Astrocyte (in vitro differentiated cells and primary cell): Measurements from ENCODE around the gene SPP2.

GRCh38 chr2:233399383-233400014 is 45.2 kb downstream of the DGKD start:
- PRO-cap: no peak
- RRBS, 2 experiments: no CpG with 5 or more reads among the region's 6 CpGs

DNA sequence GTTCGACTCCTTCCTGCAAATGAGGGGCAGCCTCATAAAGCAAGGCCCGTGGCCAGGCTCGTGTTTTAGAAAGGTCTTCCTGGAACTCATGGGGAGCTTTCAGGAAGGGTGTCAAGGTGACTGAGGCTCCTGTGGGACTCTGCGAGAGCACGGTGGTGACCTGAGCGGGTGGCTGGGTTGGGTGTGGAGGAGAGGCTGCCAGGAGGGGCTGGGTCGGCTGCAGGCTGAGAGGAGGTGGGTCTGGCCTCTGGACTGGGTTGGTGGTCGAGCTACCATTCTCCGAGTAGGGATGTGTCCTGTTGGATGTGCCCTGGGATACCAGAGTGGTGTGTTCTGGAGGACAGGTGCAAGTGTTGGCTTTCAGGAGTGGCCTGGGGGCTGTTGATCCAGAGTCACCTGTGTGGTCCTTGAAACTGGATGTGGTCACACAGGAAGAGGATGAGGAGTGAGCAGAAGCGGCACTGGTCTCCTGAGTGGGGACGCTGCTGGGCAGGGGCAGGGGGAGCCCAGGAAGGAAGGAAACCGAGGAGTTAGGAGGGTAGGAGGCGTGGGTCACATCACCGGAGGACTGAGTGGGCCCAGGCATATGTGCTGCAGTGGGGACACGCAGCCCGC is 86.5 kb downstream of the DGKD start:
- PRO-cap: no peak
- RRBS, 2 experiments: no CpG with 5 or more reads among the region's 16 CpGs

DNA sequence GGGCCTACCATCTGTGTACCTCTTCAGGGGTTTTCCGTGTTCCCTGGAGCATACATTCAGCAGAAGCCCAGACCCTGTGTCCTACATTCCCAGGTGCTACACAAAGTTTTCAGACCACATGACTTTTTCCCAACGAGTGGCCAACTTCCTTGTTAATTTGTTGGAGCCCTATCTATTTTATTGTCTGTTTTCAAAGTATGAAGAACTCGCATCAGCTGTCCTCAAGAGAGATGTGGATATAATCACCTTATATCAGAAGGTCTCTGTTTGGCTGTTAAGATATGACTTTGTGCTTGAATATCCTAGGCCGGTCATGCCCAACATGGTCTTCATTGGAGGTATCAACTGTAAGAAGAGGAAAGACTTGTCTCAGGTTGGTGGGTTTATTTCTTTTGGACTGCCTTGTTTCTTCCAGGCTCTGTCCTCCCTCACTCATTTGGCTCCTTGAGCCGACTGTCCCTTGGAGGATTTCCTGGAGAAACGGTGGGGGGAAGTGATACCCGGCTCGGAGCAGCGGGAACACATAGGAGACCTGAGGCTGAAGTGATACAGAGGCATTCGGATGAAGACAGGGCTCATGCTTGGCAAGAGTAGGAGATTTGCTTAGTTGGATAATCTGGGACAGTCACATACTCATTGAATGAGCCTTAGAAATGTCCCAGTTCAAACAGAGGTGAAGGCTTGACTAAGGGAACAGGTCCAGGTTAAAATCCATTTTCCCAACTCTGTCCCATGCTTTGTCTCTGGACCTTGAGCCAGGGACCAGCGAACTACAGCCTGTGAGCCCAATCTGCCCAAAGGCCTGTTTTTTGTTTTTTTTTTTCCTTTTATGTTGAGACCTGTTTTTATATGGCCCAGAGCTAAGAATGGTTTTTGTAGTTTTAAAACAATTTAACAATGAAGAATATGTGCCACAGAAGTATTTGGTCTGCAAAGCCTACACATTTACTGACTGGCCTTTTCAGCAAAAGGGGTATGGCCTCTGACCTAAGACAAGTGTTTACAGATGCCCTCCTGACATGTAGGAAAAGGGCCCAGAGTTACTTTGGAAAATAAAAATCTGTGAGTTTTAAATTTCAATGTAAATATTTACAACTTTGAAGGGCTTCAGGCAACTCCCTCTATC is 1.2 kb downstream of the UGT1A6 start:
- PRO-cap: no peak
- RRBS, 2 experiments: no CpG with 5 or more reads among the region's 11 CpGs

DNA sequence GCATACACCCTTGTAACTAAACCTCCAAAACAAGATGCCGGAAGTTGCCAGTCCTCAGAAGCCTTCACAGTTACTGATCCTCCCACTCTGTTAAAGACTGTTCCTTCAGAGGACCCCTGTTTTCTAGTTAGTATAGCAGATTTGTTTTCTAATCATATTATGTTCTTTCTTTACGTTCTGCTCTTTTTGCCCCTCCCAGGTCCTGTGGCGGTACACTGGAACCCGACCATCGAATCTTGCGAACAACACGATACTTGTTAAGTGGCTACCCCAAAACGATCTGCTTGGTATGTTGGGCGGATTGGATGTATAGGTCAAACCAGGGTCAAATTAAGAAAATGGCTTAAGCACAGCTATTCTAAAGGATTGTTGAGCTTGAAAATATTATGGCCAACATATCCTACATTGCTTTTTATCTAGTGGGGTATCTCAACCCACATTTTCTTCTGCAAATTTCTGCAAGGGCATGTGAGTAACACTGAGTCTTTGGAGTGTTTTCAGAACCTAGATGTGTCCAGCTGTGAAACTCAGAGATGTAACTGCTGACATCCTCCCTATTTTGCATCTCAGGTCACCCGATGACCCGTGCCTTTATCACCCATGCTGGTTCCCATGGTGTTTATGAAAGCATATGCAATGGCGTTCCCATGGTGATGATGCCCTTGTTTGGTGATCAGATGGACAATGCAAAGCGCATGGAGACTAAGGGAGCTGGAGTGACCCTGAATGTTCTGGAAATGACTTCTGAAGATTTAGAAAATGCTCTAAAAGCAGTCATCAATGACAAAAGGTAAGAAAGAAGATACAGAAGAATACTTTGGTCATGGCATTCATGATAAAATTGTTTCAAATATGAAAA is 7.8 kb downstream of the UGT1A1 start:
- PRO-cap: no peak
- RRBS, 2 experiments: no CpG with 5 or more reads among the region's 13 CpGs

GRCh38 chr2:233976684-233977487 is 59.7 kb downstream of the TRPM8 start:
- PRO-cap: no peak
- RRBS, 2 experiments: no CpG with 5 or more reads among the region's 13 CpGs

- PRO-cap: no peak
- RRBS, 2 experiments: no CpG with 5 or more reads among the region's 4 CpGs
Observed at GRCh38 chr2:234050312-234050943, at the start of gene SPP2. Gene SPP2 (plus strand): TSS chr2:234050702.

DNA sequence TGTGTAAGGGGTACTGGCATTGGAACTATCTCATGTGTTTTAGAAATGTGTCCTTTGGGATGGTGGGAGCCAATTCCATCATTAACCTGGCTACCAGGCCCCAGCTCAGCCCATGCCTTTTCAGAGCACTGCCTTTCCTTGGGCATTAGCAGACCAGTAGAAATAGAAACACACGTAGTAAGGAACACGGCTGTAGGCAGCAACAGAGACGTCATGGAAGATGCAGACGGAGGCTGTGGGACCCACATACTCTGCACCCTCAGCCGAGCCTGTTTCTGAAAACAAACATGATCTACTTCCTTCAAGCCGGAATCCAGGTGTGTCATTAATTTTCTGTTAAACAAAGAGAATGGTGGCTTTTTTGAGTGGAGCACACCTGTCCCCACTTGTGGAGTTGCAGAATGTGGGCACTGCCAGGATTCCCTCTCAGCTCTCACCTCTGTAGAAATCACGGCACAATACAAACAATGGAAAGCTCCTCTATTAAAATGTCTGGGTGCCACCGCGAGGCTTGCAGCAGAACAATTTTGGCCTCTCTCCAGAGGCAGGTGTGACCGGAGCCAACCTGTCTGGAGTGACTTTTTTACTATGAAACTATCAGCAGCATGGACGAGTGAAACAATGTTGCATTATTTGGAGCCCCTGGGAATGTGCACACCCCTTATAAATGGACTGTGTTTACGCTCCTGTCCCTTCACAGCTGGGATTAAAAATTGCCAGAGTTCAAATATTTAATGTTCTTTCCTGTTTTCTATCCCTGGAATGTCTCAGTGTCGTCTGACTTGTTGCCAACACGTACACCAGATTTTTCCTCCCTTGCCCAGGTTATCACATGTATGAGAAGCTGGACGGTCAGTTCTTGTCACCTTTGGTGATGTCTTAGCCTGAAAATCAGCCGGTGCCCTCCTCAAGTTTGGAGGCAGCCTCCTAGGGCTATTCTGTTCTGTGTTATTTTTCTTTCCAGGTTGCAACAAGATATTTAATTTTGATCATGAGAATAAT is 31.7 kb downstream of the SPP2 start:
- PRO-cap: no peak
- RRBS, 2 experiments: no CpG with 5 or more reads among the region's 16 CpGs

DNA sequence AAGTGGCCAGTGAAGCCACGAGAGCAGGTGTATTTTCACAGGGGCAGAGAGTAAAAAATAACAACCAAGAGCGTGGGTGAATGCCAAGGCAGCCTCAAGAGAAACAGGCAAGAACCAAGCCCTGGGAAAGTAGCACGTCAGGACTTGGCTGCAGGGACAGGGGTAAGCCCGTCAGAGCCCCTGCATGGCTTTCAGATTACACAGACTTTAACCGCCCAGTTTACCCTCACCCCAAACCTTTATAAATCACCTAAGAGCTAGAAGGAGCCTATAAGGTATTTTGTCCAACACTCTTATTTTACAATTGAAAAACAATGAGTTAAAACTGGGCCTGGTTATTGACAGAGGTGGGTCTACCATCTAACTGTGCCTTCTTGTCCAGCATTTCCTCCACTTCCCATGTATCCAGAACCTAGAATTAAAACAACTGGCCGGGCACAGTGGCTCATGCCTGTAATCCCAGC is 43.6 kb downstream of the ARL4C start:
- PRO-cap: no peak
- RRBS, 2 experiments: no CpG with 5 or more reads among the region's 6 CpGs

- PRO-cap: no peak
- RRBS, 2 experiments: no CpG with 5 or more reads among the region's 21 CpGs
Observed at GRCh38 chr2:234463908-234464630, 32.8 kb downstream of the ARL4C start.

- PRO-cap: no peak
- RRBS, 2 experiments: 6 to 51% methylated on average over 3 of the region's 6 CpGs
Observed at GRCh38 chr2:234864378-234864886, 87.4 kb upstream of the SH3BP4 start.

GRCh38 chr2:234932508-234933132 is 19.2 kb upstream of the SH3BP4 start:
- PRO-cap: no peak
- RRBS, 2 experiments: no CpG with 5 or more reads among the region's 15 CpGs

DNA sequence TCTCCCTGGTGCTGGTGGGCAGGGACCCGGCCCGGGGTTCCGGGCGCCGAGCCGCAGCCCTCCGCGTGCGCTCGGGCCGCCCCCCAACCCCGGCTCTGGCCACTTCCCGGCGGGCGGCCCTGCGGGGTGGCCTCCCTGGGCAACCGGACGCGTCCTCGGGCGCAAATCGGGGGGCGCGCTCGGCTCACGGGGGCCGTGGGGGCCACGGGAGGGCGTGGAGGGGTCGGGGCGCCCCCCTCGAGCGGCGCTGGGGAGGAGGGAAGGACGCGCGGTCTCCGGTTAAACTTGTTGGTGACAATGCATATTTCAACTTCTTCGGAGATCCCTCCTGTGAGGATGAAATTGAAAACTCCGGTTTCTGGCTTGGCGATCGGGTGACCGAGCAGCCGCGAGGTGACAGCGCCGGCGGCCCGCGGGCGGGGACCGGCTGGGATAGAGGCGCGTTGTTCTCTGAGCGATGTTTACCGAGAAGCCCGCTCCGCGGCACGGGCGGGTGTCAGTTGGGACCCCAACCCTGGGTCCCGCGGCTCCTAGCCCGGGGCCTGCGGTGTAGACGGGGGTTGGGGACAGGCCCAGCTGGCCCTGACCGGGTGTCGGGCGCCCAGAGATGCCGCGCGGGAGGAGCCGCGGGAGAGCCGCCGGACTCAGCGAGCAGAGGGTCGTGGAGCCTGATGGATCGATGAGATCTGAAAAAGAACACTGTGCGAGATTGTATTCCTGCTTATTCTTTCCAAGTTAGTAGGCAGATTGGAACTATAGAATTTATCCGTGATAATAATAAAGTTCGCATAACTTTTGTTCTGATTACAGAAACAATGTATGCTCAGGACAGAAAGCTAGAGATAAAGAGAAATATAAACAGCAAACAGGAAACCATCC is 816 bp downstream of the SH3BP4 start:
- PRO-cap: bidirectional peak, plus-strand start at position 311 of the sequence, minus-strand start at position 97 of the sequence
- RRBS, 2 experiments: 2% methylated on average over 37 to 43 of the region's 82 CpGs

GRCh38 chr2:234954226-234954428 is 2.3 kb downstream of the SH3BP4 start:
- PRO-cap: no peak
- RRBS, 2 experiments: no CpG with 5 or more reads among the region's 3 CpGs

DNA sequence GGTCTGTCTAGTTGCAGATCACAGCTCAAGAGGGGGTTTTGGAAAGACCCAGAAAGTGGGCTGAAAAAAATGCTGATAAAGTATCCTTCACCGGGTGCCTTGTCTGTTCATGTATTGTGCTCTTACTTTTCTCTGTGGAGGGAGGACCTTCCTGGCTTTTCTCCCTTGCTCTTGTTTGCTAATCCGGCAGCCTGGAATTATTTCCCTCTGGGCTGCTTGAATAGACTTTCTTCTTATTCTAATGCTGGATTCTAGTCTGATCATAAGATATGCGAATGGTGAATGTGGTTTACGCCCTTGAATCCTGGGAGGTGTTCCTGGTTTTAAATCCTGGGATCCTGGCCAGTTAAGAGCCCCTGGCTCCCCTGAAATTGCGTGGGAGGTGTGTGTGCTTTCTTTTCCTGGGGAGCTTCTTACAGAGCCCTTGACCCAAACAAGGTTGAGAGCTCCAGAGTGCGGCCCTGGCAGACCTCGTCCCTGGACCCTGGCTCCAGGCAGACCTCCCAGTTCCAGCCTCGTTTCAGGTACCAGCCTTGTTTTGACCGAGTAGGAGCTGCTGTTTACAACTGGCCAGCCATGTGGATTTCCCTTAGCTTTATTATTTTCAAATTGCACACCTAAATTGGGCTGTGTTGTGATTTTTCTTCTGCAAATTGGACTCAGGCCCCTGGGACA is 2.7 kb downstream of the SH3BP4 start:
- PRO-cap: no peak
- RRBS, 2 experiments: 6% methylated on average over 2 of the region's 9 CpGs

DNA sequence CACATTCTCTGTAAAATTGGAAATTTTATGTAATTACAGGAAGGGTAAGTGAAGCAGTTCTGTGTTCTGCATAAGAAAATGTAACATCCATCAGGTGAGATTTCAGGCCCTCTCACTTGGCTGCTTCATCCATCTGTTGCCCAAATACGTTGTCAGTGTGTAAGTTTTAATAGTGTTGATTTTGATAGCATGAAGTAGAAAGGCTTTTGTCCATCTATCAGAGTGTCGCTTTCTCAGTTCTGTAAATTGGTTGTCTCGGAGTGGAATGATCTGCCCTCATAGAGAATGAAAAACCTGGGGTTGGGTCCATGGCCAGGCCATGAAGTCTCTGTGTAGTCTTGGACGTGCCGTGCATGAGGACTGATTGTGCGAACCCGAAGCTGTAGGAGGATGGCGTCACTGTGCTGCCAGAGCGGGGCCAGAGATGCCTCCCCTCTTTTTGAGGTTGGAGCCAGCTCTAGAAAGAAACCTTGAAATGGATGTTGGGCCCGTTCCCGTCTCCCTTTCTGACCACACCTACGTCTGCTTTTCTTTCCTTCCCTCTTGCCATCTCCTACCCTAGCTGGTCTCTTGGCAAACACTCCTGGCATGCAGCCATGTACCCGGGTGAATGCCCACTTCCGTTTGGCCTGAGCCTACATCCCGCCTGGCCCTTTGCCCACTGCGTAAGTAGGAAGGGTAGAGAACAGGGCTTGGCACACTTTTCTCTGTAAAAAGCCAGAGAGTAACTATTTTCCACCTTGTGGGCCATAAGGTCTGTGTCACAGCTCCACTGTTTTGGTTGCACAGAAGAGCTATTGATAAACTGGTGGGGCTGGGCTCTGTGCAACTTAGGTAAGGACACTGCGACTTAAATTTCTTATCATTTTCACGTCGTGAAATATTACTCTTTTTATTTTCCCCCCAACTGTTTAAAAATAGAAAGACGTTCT is 37.3 kb downstream of the SH3BP4 start:
- PRO-cap: no peak
- RRBS, 2 experiments: no CpG with 5 or more reads among the region's 20 CpGs

- PRO-cap: no peak
- RRBS, 2 experiments: 61% methylated on average over 3 of the region's 22 CpGs; no CpG with 5 or more reads in 1 of the 2 experiments
Observed at GRCh38 chr2:234994125-234995112, 42.6 kb downstream of the SH3BP4 start.

DNA sequence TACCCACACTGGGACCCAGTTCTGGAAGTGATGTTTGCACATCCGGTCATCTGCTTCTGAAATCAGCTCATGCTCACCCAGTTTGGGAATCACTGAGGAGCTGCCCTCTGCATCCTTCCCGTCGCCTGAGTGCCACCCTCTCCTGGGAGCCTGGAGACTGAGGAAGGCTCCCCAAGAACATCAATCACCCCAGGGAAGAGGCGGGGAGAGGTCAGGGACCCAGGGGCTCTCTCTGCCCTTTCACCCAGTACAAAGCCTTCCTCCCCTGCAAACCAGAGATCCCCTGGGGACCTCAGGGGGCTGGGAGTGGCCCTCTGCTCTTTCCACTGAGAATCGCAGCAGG is 150.5 kb upstream of the AGAP1 start:
- PRO-cap: no peak
- RRBS, 2 experiments: no CpG with 5 or more reads among the region's 5 CpGs

DNA sequence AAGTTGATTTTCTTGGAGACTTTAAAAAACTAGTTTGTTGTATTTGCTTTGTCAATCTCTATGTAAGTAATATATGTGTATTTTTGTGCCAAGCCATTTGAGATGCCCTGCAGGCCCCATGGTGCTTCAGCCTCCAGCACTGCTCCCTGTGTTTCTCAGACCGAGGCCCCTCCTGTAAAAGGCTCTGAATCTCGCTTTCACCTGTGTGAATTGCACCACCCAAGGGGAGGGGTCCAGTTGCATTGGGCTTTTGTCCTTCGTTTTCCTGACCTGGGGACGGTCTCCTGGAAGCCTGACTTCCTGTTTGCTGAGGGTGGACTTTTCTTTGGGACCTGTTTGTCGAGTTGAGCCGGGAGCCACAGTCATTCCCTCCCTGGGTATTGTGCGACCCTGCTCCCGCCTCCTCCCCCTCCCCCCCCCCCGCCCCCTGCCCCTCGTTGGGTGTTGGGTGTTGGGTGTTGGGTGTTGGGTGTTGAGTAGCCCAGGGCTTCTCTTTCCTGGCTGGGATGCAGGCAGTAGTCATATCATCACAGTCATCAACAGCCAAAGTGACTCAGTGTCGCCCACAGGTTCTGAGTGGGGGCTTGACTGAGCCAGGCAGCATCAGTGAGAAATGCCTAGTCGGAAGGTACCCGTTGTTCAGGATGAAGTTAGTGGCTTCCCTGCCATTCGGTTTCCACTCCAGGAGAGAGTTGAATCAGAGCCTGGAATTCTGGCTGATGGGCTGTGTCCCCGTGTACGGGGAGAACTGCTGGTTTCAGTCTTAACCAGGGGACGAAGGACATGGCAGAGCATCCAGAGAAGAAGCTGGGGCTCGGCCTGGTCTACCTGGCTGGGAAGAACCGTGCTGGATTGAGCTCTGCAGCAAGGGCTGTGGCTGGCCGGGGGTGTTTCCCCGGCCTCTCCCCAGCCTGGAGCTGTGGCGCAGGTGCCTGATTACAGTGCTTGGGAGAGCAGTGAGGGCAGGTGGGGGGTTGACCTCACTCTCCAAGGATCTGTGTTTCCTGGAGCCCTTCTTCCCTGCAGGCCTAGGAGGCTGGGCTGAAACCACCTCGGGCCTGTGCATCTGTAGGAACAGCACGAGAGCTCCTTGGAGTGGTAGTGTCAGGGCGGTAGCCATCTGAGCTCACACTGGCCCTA is 49.2 kb downstream of the AGAP1 start:
- PRO-cap: no peak
- RRBS, 2 experiments: no CpG with 5 or more reads among the region's 25 CpGs

DNA sequence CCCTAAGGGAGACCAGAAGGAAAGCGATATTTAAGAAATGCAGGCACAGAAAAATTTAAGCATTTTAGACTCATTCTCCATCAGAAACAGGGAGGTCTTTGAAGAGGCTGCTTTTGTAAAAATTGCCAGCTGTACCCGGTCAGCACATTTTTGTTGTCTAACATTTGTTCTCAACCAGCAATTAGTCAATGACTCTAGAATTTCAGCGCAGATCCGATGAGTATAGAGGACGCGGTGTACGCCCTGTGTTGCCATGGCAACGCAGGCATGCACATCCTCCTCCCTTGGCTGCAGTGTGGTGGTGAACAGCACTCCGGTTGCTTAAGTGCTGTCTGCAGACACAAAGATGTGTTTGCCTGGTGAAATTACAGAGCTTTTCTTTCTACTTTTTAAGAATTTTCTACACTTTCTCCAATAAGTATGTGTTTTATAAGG is 111.8 kb downstream of the AGAP1 start:
- PRO-cap: no peak
- RRBS, 2 experiments: no CpG with 5 or more reads among the region's 9 CpGs

- PRO-cap: no peak
- RRBS, 2 experiments: no CpG with 5 or more reads among the region's 15 CpGs
Observed at GRCh38 chr2:235614704-235615516, 121.1 kb downstream of the AGAP1 start.